Psoas muscle (tissue), 2 donors: Measurements from ENCODE around the gene CNOT6L.

DNA sequence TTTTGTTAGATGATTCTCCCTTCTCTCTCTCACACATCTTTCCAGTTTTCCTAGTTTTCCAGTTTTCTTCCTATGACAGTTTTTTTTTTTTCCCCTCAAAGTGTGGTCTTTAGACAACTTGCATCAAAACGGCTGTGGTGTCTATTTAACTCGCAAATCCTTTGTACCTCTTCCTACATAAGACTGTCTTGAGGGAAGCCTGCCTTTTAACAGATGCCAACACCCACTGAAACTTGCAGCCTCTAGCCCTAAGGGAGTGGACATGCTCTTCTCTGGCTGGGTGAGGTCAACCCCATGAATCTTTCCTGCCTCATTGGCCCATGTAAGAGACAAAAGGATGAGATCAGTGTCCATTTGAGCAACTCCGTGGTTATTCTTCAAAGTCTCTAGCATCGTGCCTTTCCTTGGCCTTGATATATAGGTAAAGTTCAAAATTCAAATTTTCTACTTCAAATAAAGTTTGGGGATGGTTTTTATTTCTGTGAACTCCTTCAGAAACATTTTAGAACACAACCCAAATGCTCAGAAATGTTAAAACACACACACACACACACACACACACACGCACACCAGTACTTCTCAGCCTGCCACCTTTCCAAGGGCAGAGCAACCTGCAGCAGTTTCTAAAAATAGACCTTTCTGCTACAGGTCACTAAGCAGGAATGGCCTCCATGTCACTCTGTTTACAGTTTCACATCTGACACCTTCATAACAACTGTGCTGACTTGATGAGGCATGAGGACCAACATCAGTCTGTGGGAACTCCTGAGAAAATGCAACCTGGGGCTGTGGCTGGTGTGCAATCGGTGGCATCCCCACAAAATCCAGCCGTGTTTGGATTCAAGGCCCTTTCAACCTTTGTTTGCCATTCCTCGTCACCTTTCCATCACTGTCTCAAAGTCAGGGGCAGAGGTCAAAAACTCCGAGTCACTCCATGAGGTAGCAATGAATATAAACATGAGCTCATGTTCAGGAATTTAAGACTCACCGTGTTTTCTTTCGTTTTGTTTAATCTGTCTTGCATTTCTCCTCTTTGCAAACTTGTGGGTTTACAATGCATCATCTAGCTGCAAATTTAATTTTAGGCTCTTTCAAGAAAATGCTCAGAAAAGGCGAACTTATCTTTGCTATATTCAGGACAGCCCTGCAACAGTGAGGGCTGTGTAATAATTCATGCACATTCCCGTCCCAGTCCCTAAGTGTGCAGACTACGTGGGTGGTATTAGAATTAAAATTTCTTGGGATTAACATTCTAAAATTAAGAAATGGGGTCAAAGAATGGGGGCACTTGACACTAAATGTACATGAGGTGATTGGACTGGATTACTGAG lies 135.1 kb downstream of the SHROOM3 start:
- PRO-cap, 2 experiments = no peak in any of the 2 experiments

DNA sequence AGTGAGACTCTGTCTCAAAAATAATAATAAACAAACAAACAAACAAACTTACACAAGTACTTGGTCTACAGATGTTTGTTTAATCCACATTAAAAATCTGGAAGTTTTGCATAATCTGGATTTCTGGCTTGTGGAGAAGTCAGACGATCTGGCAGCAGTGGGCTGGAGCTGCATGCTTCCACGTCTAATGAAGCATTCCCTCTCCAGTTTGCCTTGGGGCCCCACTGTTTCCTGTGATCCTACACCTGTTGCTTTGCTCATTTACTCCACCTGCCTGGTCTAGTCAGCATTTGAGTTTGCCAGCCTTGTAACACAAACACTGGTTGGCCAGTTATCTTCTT lies 144.4 kb downstream of the SHROOM3 start:
- PRO-cap, 2 experiments = no peak in any of the 2 experiments

- PRO-cap, 2 experiments = no peak in any of the 2 experiments
Measured at GRCh38 chr4:76666916-76667386, 231.0 kb downstream of the SOWAHB start.

DNA sequence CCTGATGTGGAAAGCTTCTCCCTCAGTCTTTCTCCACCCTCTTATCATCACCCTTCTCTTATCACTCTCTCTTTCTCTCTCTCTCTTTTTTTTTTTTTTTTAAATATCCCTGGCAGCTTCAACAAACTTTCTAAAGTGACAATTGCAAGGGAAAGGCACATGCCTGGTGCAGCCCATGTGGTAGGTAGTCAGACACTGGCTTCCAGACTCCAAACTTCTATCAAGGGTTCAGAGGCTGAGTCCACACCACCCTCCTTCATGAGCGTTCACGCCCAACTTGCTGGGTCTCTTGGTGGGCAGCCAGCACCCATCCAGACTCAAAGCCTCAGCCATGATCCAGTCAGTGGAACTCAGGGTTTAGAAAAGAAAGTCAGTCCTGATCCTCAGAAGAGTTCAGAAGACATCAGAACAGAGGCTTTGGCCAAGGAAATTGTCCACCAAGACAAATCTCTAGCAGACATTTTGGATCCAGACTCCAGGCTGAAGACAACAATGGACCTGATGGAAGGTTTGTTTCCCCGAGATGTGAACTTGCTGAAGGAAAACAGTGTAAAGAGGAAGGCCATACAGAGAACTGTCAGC lies 141.5 kb downstream of the SOWAHB start:
- PRO-cap, 2 experiments = no peak in any of the 2 experiments

DNA sequence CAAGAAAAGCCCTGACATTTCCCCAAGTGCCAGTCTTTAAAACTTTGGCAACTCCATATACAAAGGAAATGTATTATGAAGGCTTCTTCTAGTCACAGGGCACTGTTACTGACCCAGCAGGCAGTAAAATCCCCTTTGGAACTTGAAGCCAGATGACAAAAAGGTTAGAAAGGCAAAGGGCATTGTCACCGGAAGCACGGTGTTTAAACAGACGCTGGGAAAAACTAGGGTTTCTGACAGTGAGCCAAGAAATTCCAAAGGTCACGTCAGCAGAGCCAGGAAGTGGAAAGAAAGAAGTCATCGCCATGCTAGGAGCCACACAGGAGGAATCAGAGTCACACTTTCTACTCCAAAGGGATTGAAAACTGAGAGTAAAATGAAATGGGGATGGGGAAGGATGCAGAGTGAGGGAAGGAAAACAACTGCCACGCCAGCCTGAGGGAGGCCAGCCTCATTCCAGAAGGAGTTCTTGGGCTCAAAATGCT lies 67.0 kb downstream of the SOWAHB start:
- PRO-cap, 2 experiments = no peak in any of the 2 experiments

GRCh38 chr4:76831351-76832485 lies 66.2 kb downstream of the SOWAHB start:
- PRO-cap, 2 experiments = no peak in any of the 2 experiments

DNA sequence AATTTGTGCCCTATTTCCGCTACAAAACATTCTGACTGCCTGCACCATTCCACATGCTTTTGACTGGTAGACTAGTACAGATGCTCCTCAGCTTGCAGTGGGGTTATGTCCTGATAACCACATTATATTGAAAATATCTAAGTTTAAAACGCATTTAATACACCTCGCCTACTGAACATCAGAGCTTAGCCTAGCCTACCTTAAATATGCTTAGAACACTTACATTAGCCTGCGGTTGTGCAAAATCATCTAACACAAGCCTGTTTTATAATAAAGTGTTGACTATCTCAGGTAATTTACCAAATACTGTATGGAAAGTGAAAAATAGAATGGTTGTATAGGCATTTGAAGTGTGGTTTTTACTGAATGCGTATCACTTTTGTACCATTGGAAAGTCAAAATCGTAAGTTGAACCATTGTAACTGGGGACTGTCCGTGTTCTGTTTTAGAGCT lies 11.9 kb downstream of the SEPTIN11 start:
- PRO-cap, 2 experiments = no peak in any of the 2 experiments

DNA sequence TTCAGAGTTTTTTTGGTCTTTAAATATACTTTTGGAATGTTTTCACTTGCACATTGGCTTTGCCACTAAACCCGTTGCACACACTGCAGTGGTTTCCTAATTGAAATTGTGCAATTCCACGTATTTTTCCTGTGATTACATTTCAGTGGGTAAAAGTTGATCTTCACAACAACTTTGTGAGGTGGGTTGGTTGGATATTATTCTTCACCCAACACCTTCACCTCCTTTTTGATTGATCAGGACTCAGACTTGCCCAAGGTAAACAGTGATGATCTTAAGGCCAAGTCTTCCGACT lies 13.6 kb downstream of the SEPTIN11 start:
- PRO-cap, 2 experiments = no peak in any of the 2 experiments

DNA sequence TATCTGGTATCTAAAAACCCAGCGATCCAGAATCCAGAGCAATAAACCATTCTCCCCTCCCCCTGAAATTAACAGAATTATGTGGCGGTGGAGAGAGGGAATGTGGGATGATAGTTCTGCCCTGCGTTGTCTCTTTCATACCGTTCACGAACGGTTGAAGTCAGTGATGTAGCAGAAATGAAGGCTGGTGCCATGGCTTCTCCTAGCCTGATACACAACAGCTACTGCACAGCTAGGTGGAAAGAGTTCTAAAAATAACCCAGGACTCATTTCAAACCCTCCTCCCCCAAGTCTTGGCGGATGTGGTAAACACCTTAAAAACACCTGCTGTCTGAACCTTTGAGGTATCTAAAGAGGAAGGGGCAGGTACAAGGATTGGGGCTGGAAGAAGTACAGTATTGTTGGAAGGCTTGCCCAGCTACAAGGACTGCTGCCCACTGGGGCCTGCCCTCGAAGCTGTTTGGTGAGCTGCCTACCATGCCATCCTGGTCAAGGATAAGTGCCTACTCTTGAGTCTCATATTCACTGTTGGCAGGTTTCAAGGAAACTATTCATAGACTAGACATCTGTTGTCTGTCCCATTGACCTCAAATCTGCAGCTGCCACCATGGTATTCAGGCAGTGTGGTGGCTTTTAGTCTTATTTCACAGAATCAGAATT lies 44.6 kb downstream of the SEPTIN11 start:
- PRO-cap, 2 experiments = peak in 2 of 2 experiments; most common plus-strand start position 395 of the sequence (in 1); most common minus-strand start position 226 of the sequence (in 2)

DNA sequence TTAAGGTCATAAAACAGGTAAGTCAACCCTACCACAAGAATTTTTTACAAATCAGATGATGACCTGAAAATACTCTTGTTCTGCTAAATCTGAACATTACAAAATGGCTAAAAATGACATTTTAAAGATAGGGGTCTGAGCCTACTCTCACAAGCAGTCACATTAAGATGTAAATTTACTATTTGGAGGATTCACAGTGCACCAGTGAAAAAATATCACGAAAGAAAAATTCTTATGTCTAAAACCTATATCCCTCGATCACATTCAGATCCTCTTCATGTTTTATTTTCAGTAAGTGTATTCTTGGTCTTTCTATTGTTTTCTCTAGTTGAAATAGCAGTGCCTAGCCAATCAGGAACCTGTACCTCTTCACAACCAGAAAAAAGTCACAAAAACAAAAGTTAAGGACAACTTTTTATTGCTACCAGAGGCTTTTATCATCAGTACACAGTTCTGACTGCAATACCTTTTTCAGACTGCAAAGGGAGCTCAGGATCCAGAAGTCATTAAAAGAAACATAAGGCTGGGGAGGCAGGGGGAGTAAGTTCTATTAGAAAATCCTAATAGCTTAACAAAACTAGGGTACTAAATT lies 28.9 kb downstream of the CCNI start:
- PRO-cap, 2 experiments = no peak in any of the 2 experiments

- PRO-cap, 2 experiments = no peak in any of the 2 experiments
Measured at GRCh38 chr4:77434211-77434705, 171.4 kb upstream of the CXCL13 start.

GRCh38 chr4:77493747-77494673 lies 111.6 kb upstream of the CXCL13 start:
- PRO-cap, 2 experiments = no peak in any of the 2 experiments

DNA sequence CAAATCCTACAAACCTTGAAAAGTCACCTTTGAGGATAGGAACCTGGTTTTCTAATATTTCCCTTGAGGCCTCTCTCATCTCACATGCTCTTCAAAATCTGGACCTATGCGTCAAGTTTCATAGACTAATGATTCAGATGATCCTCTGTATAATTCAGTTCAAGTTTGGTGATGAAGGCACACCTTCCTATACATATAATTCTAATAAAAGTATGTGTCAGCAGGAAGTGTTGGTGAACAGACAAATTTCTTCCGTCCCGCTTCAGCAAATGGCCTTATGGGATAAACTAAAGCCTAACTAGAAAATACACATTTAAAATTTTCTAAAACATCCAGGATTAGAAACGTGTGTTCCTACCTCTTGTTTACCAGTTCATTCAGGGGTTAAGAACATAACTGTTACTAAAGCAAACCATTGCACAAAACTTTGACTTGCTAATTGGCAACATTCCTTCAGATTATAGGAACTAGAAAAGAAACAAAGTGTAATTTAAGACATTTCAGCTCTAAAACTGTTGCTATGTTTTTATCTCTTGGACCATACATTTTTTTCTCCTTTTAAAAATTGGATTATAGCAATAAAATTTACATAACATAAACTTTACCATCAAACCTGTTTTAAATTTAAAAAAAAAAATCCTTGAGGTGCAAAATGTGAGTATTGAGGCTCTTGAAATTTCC lies 39.5 kb upstream of the CXCL13 start:
- PRO-cap, 2 experiments = no peak in any of the 2 experiments

DNA sequence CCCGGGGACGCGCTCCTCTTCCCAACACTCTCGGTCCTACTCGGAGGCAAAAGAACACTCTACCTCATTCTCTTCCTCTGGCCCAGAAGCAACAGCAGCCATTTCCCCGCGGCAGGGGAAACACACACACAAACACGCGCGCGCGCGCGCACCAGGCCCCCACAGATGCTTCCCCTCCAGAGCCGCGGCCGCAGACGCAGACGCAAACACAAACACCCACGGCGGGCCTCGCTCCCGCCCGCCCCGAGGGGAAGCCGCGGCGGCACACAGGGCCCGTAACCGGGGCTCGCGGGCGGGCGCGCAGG lies at the start of gene CNOT6L:
Gene CNOT6L (minus strand): TSS at position 128 of the 305 bp plus-strand sequence.
- PRO-cap, 2 experiments = peak in 2 of 2 experiments; most common plus-strand start position 199 of the sequence (in 1); most common minus-strand start position 126 of the sequence (in 2)

- PRO-cap, 2 experiments = no peak in any of the 2 experiments
Measured at GRCh38 chr4:77821120-77821625, 2.0 kb upstream of the CNOT6L start.

DNA sequence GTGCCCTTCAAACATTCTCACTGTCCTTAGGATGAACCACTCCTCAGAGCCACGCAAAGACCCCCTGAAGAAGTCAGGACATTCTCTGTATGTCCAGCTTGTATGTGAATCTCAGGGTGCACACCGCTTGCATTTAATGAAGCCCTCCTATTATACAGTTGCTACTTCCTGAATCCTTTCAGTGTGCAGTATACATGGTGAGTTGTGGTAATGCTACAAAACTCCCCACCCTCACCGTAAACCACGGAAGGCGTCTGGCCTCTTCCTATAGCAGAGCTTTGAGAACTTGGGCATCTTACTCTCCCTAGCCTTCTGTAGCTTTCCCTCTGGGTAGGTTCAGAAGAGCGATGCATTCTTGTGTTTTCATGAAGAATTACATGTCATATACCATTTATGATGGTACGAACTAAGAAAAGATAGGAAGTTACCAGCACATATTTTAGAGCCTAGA lies 9.5 kb upstream of the MRPL1 start:
- PRO-cap, 2 experiments = no peak in any of the 2 experiments

DNA sequence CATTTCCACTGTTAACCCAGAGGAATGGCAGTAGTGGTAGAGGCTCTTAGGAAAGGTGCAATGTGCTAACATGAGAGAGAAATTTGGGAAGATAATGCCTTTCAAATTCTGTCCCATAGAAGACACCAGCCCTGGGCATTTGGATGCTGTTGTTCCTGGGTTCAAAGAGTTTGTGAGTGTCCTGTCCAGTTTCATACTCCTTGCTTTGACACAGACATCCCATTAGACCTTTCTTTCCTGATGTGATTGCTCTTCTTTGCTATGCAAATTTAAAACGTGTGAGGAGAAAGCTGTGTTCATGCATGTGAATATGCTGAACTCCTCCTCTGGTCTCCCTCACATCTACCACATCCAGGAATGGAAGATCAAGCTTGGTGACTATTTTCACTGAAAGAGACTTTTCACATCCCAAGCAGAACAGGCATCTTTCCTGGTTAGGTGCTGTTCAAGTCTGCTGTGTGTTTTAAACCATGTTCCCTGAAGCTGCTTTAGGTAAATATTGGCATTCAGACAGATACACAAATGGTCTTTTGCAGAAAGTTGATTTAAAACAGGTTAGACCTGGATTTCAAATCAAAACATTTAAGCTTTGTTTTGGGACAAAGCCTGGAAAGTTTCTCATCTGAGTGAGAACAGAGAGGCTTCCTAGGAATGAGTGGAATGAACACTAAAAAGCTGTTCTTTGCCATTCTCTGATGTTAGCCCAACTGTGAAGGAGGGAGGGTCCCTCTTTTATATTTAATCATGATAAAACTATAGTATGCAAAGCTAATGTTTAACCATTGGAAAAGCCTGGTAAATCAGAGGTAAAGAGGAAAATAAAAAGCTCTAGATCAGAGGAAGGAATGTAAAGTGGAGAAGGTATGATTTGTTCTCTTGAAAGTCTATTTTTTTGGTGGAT lies 10.0 kb downstream of the ANXA3 start:
- PRO-cap, 2 experiments = no peak in any of the 2 experiments

GRCh38 chr4:78691284-78691795 lies 84.8 kb upstream of the BMP2K start:
- PRO-cap, 2 experiments = no peak in any of the 2 experiments

GRCh38 chr4:78774791-78775038 lies 1.4 kb upstream of the BMP2K start:
- PRO-cap, 2 experiments = no peak in any of the 2 experiments

GRCh38 chr4:78805752-78806775 lies 29.9 kb downstream of the BMP2K start:
- PRO-cap, 2 experiments = no peak in any of the 2 experiments